ENCODE measurements around a stretch of chr3.

GRCh38 chr3:56775920-56776381 lies 25.8 kb downstream of the ARHGEF3 start:
- CAGE, long polyA plus RNA: no peak
- RRBS: no CpG with 5 or more reads among the region's 7 CpGs

- CAGE, long polyA plus RNA: no peak
- RRBS: no CpG with 5 or more reads among the region's 7 CpGs
These were observed 29.3 kb downstream of the APPL1 start for GRCh38 chr3:57256723-57257417.

DNA sequence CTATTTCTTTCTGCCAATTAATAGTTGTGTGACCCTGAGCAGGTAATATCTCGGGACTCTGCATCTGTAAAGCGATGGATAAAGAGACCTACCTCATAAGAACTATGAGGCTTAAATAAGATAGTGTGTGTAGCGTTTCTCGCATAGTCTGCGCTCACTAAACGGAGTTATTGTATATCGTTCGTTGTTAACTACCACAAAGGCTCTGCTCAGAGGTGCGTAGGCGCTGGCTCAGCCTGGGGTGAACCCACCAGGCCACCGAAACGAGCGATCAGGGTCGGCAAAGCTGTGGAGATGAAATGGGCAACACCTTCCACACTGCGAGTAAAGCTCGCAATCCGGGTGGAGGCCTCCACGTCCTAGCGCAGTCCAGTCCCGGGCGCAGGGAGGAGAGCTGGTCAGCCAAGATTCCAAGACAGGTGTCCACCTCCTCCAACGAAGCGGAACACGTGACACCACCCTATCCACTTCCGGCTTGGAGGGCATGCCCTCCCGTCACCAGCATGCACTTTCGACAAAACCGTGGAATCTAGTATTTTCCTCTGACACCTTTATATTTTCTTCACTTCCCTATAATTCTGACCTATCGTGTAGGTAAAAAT lies 395 bp upstream of the PDE12 start:
- CAGE, long polyA plus RNA: no peak
- RRBS: 2% methylated on average over 5 of the region's 29 CpGs

- CAGE, long polyA plus RNA: no peak
- RRBS: no CpG with 5 or more reads among the region's 7 CpGs
These were observed 53.4 kb downstream of the SLMAP start for GRCh38 chr3:57809511-57809905.

GRCh38 chr3:57814969-57815462 lies 58.9 kb downstream of the SLMAP start:
- CAGE, long polyA plus RNA: no peak
- RRBS: no CpG with 5 or more reads among the region's 6 CpGs

DNA sequence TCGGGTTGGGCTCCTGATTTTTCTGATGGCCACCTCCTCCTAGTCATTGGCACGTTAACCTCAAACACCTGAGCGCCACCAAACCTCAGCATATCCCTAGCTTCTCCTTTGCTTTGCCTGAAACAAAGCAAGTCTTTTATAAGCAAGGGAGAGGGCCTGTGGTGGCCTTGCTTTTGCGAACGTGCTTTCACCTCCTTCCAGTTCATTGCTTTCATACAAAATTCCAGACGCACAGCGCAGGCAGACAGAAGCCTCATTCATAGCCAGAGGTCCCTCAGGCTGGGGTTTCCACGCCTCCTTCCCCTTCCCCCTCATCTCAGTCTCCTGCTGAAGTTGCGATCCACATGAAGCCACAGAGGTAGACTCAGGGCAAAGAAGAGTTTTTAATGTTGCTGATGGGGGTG lies 59.5 kb upstream of the FLNB start:
- CAGE, long polyA plus RNA: no peak
- RRBS: no CpG with 5 or more reads among the region's 9 CpGs

DNA sequence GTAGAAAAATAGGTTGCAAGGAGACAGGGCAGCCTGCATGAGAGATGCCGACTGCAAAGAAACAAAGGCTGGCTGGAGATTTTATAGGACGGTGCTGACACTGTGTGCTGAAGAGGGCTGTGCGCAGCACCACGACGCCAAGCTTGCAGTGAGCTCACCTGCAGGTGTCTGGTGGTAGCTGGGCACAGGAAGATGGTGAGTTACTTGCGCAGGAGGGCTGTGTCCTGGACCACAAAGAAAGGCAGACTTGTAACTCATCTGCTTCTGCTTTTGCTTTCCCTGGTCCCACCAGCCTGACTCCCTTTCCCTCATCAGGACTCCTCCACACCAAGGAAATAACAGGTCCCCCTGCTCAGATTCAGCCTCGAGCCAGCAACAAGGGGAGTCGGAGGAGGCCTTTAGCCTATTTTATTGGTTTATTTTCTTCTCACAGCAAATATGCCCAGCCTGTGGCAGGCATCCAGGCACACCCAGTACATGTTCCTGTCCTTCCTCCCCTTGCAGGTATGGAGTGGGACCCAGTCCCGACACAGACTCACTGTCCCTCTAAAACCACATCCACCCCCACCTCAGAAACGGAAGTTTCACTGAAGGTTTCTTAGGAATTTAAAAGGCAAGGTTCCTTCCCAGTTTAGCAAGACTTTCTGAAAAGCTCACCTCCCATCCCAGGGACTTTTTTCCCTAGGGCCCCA lies 35.6 kb upstream of the FLNB start:
- CAGE, long polyA plus RNA: no peak
- RRBS: no CpG with 5 or more reads among the region's 10 CpGs

DNA sequence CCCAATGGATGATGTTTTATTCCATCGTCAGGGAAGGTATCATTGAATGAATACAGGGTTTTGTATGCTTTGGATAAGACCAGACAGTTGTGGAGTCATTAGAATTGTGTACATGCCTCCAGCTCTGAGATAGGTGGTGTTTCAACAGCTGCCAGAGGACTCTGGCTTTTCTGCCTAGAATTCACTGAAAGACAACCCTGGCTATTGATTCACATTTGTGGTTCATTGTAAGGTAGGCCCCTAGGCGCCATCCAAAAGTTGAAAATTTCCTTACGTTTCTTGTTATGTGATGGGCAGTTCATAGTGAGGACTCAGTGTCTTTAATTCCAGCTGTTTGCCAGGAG lies 4.5 kb downstream of the FLNB start:
- CAGE, long polyA plus RNA: no peak
- RRBS: no CpG with 5 or more reads among the region's 3 CpGs

DNA sequence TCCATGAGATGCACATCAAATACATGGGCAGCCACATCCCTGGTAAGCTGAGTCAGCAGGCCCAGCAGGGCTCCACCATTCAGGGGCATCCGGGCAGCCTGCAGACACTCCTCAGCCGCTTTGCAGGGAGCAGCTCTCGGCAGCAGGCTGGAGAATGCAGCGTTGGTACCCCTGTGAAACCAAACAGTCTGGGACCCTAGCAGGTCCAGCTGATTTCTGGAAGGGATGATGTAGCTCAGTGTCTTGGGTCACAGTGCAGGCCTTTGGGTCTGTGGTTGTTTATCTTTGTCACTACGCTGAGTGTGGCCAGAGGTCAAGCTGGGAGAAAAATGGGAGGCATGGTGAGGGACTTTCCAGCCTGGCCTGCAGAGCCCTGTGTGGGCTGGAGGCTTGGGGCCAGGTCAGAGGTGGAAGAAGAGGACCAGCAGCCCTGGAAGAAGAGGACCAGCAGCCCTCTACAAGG lies 67.2 kb downstream of the DNASE1L3 start:
- CAGE, long polyA plus RNA: no peak
- RRBS: no CpG with 5 or more reads among the region's 5 CpGs

- CAGE, long polyA plus RNA: no peak
- RRBS: no CpG with 5 or more reads among the region's 15 CpGs
These were observed 60.6 kb downstream of the DNASE1L3 start for GRCh38 chr3:58150042-58150764.

GRCh38 chr3:58173220-58174048 lies 37.3 kb downstream of the DNASE1L3 start:
- CAGE, long polyA plus RNA: no peak
- RRBS: no CpG with 5 or more reads among the region's 17 CpGs

DNA sequence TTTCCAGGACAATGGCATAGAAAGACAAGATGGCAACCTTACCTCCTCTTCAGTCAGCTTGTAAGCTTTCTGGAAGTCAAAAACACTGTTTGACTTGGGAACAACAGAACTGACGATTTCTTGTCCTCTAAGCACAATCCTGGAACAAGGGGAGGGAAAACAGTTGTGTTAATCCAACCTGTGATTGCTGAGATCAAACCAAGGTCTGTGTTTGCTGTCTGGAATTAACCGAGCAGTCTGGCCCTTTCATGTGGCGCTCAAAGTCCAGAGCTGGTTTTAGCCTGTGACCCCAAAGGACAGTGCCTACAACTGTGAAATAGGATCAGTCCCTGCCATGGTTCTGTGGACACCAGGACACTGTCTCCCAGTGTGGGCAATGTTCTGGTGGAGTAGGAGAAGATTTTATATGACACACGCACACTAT lies 17.5 kb downstream of the DNASE1L3 start:
- CAGE, long polyA plus RNA: no peak
- RRBS: no CpG with 5 or more reads among the region's 4 CpGs

- CAGE, long polyA plus RNA: no peak
- RRBS: no CpG with 5 or more reads among the region's 2 CpGs
These were observed 10.8 kb downstream of the DNASE1L3 start for GRCh38 chr3:58199924-58200455.

DNA sequence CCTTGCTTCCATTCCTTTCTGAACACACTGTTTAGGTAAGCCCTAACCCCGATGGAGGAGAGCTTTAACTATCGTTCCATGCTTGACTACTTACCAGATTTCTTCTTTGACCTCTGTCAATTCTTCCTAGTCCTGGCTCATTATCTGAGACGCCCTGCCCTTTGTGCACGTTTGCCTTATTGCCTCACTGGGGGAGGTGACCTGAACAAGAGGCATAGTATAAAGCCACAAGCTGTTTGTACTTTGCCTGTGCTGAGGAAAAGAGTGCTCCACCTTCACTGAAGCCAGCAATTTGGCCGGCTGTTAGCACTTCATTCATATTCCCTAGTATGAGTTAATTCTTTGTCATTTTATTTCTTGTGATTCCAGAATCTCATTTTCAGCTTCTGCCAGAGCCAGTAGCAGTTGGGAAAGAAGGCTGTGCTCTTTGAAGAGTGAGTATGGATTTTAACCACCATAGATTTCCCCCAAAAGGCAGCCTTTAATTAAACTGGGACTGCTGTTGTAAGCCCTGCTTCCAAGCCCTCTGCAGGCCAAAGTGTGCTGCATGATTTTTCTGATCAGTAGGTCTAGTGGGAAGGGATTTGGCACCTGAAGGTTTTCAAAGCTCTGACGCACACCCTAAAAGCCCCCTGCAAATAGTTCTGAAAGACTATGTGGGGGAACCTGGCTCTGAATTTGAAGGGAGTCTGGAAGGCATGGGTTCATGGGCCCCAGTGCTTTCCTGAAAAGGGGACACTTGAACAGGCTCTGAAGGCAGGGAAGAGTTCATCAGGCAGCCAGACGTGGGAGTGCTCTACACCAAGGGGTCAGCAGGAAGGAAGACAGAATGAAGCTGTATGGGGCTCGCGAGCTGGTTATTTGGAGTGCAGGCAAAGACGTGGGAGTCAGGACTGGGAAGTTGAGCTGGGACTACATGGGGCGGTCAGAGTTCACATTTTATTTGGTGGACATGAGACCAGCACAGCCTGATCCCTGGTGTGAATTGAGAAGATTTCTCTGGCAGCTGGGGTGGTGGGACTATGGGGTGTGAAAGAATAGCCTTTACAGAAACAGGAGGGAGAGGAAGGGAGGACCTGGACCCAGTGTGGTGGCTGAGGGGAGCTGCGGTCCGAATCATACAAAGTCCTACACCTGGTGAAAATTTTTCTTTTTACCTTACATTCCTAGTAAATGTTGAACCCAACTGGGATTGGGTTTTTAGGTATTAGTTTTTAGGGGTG lies 12.3 kb downstream of the ABHD6 start:
- CAGE, long polyA plus RNA: no peak
- RRBS: no CpG with 5 or more reads among the region's 13 CpGs

GRCh38 chr3:58422543-58423110 lies 11.0 kb downstream of the PDHB start:
- CAGE, long polyA plus RNA: no peak
- RRBS: no CpG with 5 or more reads among the region's 9 CpGs

- CAGE, long polyA plus RNA: no peak
- RRBS: no CpG with 5 or more reads among the region's 1 CpG
These were observed 17.5 kb upstream of the KCTD6 start for GRCh38 chr3:58474346-58474894.

GRCh38 chr3:58522309-58522746 lies 14.7 kb downstream of the ACOX2 start:
- CAGE, long polyA plus RNA: no peak
- RRBS: no CpG with 5 or more reads among the region's 6 CpGs

DNA sequence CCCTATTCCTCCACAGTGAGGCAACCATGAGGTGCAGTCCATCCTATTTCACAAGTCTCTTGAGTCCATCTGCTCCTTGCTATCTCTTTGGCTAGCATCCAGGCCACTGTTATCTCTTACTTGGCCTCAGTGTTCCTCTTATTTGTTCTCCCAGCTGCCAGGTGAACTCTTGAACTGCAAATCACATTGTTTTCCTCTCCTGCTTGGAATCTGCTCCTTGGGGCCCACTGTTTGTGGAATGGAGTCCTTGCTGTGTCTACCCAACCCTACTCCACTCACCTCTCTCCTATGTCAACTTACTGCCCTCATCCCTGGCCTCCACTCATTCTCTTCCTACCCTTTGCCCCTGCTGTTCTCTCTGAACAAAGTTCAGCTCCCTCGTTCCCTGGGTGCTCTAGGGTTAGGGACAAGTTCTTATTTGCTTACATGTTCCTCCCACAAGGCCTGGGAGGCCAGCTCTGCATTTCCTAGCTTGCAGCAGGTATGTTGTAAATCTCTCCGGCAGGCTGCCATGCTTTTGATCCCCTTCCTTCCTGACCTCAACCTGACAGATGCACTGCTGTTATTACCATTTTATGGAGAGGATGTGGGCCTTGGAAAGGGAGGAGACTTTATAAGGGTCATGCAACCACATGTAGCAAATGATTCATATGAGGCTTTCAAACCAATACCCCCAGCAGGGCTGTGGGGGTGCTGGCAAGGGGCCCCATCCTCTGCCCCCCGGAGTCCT lies 991 bp downstream of the ACOX2 start:
- CAGE, long polyA plus RNA: no peak
- RRBS: no CpG with 5 or more reads among the region's 3 CpGs

DNA sequence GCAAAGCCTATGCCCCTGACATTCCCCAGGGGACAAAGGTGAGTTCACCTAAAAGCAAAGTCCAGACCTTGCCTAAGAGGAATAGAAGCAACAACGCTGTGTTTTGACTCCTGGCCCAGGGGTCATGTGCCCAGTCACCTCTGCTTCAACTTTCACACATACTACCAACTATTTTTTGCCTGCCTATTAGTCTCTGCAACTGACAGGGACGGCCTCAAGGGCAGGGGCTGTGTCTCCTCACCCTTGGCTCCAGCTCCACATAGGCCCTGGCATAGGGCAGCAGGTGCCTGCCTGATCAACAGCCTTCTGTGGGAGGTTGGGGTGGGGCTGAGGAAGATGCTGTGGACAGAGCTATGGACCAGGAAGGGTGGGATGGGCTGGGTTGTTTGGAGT lies 41.9 kb downstream of the FAM3D start:
- CAGE, long polyA plus RNA: no peak
- RRBS: no CpG with 5 or more reads among the region's 2 CpGs

DNA sequence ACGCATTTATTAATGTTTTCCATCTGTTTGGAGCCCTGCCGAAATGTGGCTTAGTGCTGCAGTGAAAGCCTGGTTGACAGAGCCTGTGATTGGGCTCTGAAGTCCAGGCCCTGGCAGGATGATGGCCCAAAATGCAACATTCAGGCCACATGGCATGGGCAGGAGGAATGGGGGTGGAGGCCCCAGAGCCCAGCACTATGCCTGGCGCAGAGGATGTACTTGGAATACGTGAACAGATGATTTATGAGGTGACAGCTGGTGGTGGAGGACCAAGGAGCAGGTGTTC lies 37.4 kb downstream of the FAM3D start:
- CAGE, long polyA plus RNA: no peak
- RRBS: no CpG with 5 or more reads among the region's 4 CpGs

Measured in mammary epithelial cell (primary cell).